Foreskin keratinocyte (primary cell): ENCODE measurements around a stretch of chr7.

DNA sequence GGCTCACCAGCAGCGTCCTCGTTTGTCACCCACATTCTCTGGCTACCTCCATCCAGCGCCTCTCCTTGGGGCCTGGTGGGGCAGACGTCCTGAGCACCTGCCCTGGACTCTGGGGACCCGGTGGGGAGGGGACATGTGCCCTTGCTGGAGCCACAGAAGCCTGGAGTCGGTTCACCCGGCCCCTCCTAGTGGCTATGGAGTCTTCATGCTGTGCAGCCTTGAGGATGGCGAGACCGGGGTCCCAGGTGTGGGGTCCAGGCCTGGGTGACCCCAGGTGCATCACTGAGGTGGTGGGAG is 14.6 kb downstream of the TTYH3 start:
- RAMPAGE, total RNA = no peak

GRCh38 chr7:2662973-2664157 is 24.6 kb upstream of the AMZ1 start:
- RAMPAGE, total RNA = no peak

DNA sequence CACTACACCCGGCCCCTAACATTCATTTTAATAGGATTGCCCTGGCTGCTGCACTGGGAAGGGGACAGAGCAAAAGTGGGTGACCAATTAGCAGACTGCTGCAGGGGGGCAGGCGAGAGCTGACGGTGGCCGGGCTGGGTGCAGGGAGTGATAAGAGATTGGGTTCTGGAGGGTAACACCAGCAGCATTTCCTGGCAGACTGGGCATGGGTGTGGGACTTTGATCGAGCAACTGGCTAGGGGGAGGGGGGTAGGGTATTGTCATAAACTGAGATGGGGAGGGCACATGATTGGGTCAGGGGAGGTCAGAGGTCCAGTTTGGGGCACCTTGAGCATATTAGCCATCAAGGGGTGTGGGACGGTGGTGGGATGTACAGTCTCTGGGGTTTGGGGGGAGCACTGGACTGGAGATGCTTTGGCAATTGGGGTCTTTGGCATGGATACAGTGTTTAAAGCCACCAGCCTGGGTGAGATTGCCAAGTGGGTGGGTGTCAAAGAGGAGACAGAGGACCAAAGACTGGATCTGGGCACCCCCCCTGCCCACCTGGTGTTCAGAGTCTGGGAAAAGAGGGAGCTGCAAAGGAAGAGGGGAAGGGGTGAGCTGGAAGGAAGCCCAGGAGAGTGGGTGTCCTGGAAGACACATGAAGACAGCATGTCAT is 20.0 kb upstream of the AMZ1 start:
- RAMPAGE, total RNA = no peak

DNA sequence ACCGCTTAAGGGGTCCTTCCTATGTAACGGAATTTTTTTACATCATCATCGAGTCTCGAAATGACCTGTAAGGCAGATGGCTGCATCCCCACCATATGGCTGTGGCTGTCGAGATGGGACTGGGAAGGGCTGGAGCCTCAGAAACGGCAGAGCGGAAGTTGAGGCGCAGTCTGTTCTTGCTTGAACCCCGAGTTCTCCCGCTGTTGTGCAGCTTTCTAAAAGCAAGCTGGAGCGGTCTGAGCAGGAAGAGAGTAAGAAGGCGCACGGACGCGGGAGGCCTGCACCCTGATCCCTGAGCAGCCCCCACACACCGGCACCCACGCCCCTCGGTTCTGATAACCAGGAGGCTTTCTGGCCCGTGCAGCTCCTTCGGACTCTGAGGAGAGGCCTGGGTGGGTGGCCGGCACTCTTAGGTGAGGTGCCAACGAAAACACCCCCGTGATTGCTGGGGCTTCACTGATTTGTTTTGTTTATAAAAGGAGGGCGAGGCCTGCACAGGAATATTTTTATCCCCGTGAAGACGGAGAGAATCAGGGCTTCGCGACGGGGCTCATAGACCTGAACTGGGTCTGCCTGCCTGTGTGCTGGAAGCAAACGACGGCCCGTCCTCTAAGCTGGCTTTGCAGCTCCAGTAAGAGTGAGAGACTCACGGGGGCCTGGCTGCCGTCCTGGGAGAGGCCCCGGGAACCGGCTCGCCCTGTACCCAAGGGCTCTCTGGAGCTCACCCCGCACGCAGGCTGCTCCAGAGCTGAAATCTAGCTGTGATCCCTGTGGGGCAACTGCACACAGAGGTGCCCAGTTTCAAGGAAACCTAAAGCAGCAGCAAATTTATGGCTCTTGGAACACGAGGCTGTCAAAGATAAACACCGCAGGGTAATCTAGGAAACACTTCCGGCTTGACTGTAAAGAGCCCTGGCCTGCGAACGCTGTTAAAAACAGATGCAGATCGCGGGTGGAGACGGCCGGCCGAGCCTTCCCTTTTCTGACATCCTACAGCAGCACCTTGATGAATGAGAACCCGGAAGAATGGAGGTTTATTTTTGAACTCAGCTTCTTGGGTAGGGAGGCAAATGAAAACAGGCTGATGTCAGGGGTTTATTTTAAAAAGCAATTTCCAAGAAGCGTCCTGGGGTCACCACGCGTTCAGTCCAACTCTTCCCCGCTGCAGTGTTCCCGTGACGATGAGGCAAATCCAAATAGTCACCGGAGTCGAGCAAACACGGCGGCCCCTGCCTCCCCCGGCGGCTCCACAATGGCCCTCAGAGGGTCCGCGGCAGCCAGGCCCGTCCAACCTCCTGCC is 29.2 kb downstream of the AMZ1 start:
- RAMPAGE, total RNA = no peak

DNA sequence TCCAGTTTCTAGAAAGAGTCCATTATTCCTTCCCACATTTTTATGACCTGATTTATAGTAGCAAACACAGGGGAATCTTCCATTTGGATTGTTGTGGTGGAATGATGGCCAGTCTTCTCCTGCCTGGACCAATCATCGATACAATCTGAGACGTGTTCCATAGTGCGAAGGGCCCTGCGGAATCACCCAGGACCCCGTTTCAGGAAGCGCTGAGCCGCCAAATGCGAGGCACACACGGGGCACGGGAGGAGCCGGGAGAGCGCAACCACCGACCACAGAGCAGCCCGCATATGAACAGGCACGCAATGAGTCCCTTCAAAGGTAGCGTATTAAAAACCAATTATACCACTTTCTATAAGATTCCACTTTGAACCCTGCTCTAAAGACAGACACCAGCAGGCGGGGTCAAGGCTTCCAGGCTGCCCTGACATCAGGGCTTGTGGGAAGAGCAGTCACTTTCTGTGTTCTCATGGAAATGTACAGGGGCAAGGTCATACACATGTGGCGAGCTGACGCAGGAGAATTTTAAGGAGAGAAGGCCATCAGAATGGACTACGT is 46.1 kb downstream of the AMZ1 start:
- RAMPAGE, total RNA = no peak

GRCh38 chr7:2734541-2734661 is 46.4 kb downstream of the AMZ1 start:
- RAMPAGE, total RNA = no peak

- RAMPAGE, total RNA = no peak
These were observed 69.9 kb downstream of the AMZ1 start for GRCh38 chr7:2757517-2758694.

DNA sequence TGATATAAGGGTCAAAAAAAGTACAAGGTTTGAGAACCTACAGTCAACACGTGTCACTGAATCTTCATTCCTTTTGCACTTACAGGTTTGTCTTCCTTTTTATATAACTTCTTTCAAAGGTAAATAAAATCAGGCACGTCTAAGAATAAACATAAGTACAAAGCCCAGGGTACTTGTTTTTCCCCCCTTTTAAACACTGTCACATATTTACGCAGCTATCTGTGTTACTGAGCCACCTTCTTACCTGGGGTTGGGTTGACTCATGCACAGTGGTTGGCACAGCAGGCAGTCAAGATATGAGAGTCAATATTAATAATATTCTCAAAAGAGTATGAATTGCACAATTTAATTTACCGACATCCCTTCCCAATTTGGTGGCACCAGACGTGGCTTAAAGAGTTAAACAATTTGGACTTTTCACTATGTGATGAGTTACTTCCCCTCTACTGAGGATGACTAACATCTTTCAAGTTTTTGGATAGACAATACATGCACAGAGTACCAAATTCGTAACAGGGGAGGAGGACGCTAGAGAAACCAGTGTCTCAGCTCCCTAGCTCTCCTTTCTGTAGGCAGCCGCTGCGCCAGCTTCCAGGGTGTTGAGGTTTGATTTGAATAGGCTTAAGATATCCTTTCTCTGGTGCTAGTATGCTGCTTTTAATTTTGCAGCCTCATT is 69.3 kb downstream of the GNA12 start:
- RAMPAGE, total RNA = no peak

DNA sequence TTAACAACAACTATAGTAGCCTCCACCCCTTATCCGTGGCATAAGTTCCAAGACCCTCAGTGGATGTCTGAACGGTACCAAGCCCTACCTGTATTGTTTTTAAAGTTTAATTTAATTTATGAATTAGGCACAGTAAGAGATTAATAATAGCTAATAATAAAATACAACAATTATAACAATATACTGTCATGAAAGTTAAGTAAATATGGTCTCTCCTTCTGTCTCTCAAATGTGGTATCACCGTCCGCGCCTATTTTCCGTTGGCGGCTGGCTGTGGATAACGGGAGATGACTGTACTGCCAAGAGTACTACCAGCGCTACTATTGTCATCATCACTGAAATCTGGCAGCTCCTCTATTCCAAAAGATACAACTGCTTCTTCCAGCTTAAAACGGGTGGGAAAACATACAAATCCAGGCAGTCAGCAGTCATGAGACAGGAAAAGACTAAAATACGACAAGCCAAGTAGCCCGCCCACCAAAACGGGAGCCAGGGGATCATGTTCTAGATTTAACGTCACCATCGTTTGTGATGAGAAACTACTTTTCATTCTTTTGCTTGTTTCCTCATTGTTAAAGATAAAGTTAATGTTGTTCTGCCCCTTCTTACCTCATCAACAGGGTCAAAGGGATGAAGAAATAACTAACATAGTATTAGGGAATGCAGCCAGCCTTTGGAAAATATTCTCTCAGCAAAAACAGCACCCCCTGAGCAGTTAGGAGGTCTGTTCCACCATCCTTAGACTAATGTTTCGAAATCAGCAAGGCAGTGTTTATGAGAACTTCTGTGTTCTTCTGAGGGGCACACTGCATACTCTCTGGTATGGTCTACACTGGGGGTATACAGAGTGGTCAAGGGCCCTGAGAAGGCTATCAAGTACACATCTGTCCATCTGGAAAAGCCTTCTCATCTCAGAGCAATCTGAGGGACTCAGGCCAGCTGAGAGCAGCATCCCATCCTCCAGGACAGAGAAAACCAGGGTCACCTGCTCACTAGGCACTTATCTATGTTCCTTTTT is 47.7 kb downstream of the GNA12 start:
- RAMPAGE, total RNA = no peak

DNA sequence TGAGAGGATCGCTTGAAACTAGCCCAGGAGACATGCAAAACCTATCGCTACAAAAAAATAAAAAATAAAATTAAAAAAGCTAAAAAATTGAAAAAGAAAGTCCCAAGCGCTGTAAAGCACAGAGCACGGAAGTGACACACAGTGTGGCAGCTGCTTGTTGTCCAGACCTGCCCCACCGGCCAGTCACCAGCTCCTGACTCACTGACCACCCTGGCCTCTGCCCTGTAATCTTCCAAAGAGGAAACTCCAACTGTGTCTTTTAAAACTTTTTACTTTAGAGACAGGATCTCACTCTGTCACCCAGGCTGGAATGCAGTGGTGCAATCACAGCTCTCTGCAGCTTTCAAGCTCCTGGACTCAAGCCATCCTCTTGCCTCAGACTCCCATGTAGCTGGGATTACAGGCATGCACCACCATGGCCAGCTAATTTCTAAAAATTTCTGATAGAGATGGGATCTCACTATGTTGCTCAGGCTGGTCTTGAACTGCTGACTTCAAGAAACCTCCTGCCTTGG is 23.6 kb downstream of the GNA12 start:
- RAMPAGE, total RNA = no peak

DNA sequence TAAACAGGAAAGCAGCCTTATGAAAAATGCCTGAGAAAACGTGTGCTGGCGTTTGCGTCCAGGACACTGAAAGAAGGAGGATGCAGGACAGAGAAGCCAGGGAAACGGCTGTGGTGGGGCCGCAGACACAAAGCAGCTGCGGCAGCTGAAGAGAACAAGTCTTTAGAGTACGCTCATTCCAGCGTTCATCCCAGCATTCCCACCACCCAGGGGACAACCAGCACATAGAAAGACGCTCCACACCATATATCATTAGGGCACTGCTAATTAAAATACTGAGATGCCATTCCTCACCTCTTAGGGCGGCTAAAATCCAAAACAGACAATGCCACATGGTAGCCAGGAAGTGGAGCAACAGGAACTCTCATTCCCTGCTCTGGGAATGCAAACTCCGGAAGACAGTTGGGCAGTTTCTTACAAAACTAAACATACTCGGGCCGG is 18.4 kb downstream of the GNA12 start:
- RAMPAGE, total RNA = no peak

- RAMPAGE, total RNA = no peak
These were observed 63.2 kb downstream of the CARD11 start for GRCh38 chr7:2980300-2981126.

DNA sequence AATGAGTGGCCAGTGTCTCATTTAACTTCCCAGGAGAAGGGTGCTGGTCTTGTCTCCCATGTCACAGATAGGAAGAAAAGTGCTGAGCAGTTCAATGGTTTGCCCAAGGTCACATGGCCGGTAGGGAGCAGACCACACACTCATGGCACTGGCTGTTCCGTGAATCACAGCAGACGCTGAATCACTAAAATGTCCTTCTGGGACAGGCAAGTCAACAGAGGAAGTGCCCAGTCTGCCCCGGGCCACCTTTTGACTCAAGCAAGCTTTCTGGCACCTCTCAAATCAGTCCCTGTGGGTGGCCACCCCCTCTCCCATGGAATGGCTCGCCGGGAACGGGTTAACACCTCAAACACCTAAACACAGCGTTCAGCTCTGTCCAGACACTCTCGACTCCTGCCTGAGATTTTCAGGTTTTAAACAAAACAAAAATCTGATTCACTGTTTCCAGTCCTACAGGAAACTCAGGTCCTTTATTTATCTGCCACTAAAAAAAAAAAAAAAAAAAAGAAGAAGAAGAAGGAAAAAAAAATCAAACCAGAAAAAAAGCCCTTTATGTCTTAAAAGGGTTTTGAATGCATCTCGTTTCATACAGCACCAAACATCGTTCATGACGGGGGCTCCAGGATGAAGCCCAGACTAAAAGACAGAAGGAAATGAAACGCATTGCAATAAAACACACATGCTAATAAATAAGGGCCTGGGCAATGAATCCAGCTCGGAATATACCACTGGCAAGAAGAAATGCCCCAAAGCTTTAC is 15.5 kb downstream of the CARD11 start:
- RAMPAGE, total RNA = no peak

DNA sequence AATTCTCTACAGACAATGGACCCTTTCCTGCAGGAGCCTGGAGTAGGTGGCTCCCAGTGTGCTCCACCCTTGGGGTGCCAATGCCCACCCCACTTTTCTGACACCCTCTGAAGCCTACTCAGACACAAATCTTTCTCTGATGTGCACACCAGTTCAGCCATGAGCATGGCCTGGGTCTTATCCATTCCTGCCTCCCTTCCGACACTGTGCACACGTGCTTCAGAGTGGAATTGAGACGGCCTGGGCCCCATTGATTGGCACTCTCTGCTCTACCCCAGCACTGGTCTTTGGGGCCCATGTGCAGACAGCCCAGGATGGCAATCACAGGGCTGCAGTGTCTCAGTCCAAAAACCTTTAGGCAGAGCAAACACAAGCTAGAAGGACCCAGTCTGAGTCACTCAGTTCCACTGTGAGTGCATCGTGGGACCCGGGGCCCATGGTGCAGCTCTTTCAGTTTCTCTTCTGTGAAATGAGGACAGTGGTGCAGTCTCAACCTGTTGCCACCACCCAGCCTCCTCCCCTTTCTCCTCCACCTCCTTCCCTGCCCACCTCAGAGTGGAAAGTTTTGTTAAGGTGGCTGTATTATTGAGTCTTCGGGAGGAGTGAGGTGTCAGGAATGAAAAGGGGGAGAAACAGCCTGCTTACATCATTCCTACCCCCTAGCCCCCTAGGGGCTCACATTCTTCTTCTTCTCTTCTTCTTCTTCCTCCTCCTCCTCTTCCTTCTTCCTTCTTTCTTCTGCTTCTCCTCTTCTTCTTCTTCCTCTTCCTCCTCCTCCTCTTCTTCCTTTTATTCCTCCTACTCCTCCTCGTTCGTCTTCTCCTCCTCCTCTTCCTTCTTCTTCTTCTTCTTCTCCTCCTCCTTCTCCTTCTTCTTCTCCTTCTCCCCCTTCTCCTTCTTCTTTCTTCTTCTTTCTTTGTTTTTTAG is 19.4 kb upstream of the CARD11 start:
- RAMPAGE, total RNA = no peak

DNA sequence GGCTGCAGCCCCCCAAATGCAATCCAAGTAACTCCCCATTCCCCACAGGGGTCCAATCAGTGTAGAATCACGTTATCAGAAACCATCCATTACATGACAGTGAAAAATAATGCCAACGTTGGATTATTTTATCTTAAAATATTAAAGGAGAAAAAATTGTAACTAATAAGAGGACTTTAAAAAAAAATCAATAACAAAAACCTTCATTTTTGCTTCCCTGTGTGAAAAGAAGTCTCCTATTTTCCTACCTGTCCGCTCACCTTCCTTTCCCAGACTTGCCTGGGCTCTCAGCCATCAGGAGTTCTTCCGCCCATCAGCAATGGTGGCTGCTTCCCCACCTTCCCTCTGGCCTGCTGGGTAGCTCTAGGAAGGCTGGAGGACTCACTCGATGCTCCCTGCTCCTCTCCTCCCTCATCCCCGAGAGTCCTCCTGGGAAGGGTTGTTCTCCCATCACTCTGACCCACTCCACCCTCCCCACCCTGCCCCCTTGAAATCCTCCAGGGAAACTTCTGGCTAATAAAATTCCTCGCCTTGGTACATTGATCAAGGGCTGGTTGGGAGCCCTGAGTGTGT is 126.6 kb upstream of the SDK1 start:
- RAMPAGE, total RNA = no peak

DNA sequence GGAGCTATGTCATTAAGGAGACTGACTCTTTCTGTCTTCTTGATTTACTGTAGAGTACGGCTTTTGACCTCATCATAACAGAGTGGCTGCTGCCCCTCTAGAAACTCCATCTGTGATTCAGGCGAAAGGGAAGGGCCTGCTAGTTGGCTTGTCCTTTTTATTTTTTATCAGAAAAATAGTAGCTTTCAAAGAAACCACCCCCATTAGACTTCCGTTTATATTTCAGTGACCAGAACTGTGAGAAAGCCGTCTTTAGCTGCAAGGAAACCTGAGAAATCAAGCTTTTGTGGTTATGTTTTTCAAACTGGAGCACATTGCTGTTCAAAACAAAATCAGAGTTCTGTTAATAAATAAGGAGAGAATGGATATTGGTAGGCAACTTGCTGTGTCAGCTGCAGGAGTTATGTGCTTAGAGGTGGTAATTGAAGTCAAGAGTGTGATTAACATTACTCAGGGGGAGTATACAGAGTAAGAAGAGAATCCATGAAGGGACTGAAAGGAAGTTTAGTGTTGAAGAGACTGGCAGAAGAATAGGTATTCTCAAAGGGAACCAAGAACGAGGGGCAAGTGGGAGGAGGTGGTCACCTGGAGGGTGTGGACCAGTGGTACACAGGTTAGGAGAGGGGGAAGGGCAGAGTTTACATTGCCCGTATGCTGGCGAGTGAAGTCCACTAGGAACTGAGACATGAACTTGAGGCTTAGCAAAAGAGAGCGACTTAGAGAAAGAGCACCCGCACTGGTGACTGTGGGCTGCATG is 79.8 kb downstream of the SDK1 start:
- RAMPAGE, total RNA = no peak

- RAMPAGE, total RNA = no peak
These were observed 561.1 kb downstream of the SDK1 start for GRCh38 chr7:3862161-3862459.

DNA sequence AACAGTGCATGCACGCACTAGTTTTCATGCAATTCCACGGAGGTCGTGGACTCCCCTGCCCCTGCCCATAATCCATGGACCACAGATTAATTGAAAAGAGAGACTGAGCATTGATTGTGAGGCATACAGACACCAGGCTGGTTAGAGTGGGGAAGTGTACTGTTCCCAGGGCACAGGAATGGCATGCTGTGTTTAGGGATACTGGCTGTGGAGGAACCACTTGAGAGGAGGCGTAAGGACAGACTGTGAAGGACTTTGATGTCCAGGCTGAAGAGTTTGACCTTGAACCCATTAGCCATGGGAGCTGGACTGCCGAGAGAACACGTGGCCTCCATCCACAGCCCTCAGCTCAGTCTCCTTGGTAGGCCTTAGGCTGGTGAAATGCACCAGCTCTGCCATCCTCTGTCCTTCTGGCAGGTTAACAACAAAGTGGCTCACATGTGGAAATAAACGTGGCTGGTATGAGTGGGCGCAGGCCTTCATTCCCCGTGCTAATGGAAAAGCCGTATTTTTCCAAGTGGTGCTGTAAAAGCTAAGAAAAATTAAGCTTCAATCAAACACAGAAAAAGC is 565.6 kb downstream of the SDK1 start:
- RAMPAGE, total RNA = no peak

DNA sequence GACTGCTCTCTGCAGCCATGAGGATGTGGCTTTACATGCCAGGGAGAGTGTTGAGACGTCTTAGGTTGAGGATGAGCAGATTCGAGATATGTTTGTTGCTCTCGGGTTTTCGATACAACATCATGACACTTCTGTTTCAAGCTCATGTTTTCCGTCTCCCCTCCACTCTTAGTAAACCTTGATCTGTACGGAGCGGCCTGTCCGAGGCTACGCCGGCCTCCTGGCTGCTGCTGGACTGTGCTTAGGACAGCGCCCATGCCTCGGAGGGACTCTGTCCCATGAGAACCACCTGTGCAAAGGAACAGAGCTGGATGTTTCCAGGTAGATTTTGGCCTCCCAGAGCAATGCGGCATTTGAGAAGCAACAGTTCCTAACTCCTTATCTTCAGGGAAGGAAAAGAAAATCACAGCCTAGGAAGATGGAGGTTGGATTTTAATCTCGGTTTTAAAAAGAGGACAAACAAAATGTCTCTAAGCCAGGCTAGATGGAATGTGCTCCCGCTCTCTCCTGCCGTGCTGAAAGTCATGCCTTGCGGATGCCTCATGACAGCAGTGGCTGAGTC is 414.4 kb upstream of the FOXK1 start:
- RAMPAGE, total RNA = no peak

DNA sequence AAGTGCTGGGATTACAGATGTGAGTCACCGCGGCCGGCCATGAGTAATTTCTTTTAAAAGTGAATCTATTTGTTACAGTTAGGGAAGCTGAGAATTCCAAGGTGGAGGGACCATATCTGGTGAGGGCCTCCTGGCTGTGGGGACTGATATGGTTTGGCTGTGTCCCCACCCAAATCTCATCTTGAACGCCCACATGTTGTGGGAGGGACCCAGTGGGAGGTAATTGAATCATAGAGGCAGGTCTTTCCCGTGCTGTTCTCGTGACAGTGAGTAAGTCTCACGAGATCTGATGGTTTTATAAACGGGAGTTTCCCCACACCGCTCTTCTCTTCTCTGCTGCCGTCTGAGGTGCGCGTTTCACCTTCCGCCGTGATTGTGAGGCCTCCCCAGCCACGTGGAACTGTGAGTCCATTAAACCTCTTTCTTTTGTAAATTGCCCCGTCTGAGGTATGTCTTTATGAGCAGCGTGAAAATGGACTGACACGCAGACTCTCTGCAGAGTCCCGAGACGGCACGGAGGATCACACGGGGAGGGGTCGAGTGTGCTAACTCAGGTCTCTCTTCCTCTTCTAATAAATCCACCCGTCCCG is 148.6 kb upstream of the FOXK1 start:
- RAMPAGE, total RNA = no peak